Hepatocyte (in vitro differentiated cells and primary cell): Measurements from ENCODE around the gene GPR176.

DNA sequence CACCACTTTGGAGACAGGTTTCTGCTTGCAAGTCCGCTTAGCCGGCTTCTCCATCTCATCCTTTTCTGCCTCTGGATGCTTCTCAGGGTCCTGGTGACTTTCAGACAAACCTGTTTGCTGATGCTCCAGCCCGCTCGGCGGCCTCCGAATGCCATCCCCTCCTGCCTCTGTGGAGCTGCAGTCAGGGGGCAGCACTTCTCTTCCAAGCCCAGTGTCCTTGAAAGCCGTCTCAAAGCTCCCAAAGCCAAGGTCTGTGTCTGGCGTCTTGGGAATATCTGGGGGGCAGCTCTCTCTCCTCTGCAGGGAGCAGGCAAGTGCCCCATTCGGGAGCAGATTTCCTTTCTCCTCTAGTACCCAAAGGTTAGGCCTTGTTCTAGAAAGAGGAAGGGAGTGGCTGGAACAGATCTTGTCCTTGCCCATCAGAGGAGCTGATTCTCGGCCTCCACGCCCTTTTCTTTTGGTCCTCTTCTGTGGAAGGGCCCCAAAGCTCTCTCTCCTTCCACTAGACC, 40.5 kb downstream of the FMN1 start:
- RAMPAGE, long total RNA = no peak
- RRBS = no CpG with 5 or more reads among the region's 11 CpGs

- RAMPAGE, long total RNA = no peak
- RRBS = no CpG with 5 or more reads among the region's 6 CpGs
Measured at GRCh38 chr15:33994061-33994495, 25.8 kb downstream of the CHRM5 start.

GRCh38 chr15:34490272-34490831, 52.7 kb upstream of the GOLGA8A start:
- RAMPAGE, long total RNA = no peak
- RRBS = no CpG with 5 or more reads among the region's 42 CpGs

DNA sequence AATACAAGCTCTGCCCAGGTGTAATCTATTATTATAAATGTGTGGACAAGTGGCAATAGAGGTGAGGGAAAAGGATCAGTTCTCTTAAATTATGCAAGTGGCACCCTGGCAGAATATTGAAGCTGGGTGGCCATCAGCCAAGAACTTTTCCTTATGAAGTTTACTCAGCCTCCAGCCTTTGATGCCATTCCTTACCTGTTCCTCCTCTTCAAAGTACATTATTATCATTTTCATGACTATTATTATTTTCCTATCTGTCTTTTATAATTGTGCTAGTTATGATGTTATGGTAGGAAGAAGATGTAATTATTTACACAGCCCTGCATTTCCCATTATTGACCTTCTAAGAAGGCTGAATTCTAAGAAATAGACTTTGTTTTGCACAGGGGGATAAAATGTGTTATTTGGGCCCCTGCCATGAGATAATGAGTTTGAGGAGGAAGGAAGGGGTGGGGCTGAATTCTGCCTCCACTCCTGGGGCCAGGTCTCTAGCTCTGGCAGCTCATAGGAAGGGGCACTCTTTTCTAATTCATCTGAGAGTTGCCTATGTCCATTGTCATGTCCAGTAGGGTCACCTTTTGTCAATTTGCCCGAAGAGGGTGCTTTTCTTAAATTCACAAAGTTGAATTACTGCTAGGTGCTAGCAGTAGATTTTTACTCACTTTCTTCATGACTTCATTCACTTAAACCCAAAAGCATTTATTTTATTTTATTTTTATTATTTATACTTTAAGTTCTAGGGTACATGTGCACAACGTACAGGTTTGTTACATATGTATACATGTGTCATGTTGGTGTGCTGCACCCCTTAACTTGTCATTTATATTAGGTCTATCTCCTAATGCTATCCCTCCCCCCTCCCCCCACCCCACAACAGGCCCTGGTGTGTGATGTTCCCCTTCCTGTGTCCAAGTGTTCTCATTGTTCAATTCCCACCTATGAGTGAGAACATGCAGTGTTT, 69.3 kb upstream of the GOLGA8B start:
- RAMPAGE, long total RNA = no peak
- RRBS = no CpG with 5 or more reads among the region's 2 CpGs

DNA sequence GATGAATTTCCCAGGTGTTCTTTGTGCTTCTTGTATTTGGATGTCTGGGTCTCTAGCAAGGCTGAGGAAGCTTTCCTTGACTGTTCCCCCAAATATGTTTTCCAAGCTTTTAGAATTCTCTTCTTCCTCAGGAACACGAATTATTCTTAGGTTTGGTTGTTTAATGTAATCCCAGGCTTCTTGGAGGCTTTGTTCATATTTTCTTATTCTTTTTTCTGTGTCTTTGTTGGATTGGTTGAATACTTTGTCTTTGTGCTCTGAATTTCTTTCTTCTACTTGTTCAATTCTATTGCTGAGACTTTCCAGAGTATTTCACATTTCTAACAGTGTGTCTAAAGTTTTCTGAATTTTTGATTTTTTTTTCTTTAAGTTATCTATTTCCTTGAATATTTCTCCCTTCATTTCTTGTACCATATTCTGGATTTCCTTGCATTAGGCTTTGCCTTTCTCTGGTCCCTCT, 188.1 kb downstream of the DPH6 start:
- RAMPAGE, long total RNA = no peak
- RRBS = no CpG with 5 or more reads among the region's 1 CpG

DNA sequence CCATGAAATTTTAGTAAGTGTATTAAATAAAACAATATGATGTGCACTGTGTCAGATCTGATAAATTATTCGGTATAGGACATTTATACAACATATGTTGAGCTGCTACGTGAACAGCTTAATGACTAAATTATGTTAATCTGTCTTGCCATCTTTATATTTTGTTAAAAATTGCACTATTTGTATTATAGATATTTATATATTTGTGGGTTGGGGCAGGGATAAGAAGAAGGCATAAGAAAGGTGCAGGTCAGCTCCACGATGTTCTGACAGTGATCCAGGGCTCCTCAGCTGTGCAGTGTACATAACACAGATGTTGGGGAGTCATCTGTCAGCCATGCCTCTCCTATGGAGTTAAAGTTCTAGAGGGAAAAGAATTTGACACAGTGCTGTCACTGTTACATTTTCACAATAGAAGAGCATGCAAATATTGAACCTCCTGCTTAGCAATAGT, 20.1 kb downstream of the CDIN1 start:
- RAMPAGE, long total RNA = no peak
- RRBS = no CpG with 5 or more reads among the region's 3 CpGs

GRCh38 chr15:37807391-37807722, 127.1 kb upstream of the TMCO5A start:
- RAMPAGE, long total RNA = no peak
- RRBS = no CpG with 5 or more reads among the region's 1 CpG

GRCh38 chr15:37877728-37877983, 56.8 kb upstream of the TMCO5A start:
- RAMPAGE, long total RNA = no peak
- RRBS = no CpG with 5 or more reads among the region's 3 CpGs

DNA sequence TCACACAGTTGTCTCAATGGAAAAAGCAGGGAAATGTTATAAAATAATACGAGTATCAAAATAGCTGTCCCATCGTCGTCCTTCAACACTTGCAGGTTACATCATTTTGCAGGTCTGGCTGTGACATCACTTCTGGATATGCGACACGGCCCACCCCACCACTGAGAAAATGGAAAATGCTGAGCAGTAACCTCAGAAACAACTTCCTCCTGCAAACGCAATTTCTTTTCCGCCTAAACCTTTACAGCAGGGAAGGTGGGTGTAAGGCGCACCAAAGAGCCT, 137.7 kb downstream of the TMCO5A start:
- RAMPAGE, long total RNA = no peak
- RRBS = no CpG with 5 or more reads among the region's 8 CpGs

GRCh38 chr15:38142754-38143097, 109.9 kb upstream of the SPRED1 start:
- RAMPAGE, long total RNA = no peak
- RRBS = no CpG with 5 or more reads among the region's 8 CpGs

GRCh38 chr15:38282608-38283387, 30.2 kb downstream of the SPRED1 start:
- RAMPAGE, long total RNA = no peak
- RRBS = no CpG with 5 or more reads among the region's 14 CpGs

GRCh38 chr15:38576642-38577483, 12.2 kb upstream of the RASGRP1 start:
- RAMPAGE, long total RNA = no peak
- RRBS = no CpG with 5 or more reads among the region's 6 CpGs

- RAMPAGE, long total RNA = no peak
- RRBS = no CpG with 5 or more reads among the region's 3 CpGs
Measured at GRCh38 chr15:38666772-38667386, 102.3 kb upstream of the RASGRP1 start.

GRCh38 chr15:39171920-39172633, 408.8 kb upstream of the THBS1 start:
- RAMPAGE, long total RNA = no peak
- RRBS = no CpG with 5 or more reads among the region's 7 CpGs

DNA sequence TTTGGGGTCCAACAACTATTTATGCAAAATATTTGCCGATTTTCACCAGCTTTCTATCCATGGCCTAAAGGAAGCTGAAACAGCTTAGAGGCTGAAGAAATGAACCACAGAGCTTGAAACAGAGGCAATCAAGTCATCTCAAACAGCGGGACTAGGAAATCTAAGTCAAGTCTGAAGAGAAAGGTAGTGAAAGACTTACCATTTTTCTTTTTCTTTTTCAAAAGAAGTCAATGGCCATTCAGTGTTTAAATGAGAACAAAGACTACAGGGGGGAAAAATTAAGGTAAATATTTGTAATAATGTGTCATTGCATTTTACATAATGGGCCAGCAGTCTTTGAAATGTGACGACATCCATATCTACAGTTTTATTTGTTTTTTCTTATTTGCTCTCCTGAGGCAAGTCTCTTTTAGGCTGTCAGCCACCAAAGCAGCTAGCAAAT, 307.2 kb upstream of the THBS1 start:
- RAMPAGE, long total RNA = no peak
- RRBS = no CpG with 5 or more reads among the region's 3 CpGs

- RAMPAGE, long total RNA = no peak
- RRBS = no CpG with 5 or more reads among the region's 2 CpGs
Measured at GRCh38 chr15:39431944-39432573, 148.8 kb upstream of the THBS1 start.

DNA sequence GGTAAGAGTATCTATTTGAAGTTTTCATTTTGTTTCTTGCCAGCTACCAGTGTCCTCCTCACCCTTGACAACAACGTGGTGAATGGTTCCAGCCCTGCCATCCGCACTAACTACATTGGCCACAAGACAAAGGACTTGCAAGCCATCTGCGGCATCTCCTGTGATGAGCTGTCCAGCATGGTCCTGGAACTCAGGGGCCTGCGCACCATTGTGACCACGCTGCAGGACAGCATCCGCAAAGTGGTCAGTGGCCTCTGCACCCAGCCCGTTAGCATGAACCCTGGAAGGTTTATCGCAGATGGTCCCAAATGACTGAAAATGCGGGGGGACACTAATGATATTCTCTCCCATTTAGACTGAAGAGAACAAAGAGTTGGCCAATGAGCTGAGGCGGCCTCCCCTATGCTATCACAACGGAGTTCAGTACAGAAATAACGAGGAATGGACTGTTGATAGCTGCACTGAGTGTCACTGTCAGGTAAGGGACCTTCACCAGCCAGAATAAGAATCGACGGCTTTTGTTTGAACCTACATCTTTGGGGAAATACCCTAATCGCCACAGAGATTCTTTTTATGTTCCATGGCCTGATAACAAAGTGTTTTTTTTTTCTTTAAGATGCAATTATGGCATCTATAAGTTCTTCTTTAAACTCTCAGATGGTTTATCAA, 3.2 kb downstream of the THBS1 start:
- RAMPAGE, long total RNA = no peak
- RRBS = no CpG with 5 or more reads among the region's 15 CpGs

GRCh38 chr15:39587642-39588388, 6.9 kb downstream of the THBS1 start:
- RAMPAGE, long total RNA = no peak
- RRBS = no CpG with 5 or more reads among the region's 12 CpGs

DNA sequence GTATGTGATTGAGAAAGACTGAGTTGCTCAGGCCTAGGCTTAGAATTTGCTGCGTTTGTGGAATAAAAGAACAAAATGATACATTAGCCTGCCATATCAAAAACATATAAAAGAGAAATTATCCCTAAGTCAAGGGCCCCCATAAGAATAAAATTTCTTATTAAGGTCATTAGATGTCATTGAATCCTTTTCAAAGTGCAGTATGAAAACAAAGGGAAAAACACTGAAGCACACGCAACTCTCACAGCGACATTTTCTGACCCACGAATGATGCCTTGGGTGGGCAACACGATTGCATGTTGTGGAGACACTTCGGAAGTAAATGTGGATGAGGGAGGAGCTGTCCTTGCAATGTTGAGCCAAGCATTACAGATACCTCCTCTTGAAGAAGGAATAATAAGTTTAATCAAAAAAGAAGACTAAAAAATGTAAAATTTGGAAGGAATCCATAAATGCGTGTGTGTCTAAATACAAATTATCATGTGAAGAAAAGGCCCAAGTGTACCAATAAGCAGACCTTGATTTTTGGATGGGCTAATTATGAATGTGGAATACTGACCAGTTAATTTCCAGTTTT, 16.8 kb downstream of the THBS1 start:
- RAMPAGE, long total RNA = no peak
- RRBS = no CpG with 5 or more reads among the region's 7 CpGs

- RAMPAGE, long total RNA = no peak
- RRBS = 3% methylated on average over 35 of the region's 84 CpGs
Measured at GRCh38 chr15:39919715-39920506, at the start of gene GPR176. GPR176 (minus strand) TSS chr15:39920266.